Skeletal muscle tissue (tissue), 7 donors: ENCODE results near the genes PRR12, ADM5, SPIB and SYT3.

GRCh38 chr19:49561383-49561719 lies 19.0 kb downstream of the NOSIP start:
- PRO-cap, 3 experiments = no peak in any of the 3 experiments
- RAMPAGE, long total RNA = no peak
- RRBS, 2 experiments = no CpG with 5 or more reads among the region's 3 CpGs

- PRO-cap, 3 experiments = peak in 2 of 3 experiments; most common plus-strand start chr19:49591229 (in 2); most common minus-strand start chr19:49591088 (in 1)
- RAMPAGE, long total RNA = no peak
- RRBS, 2 experiments = 2% methylated on average over 9 of the region's 36 CpGs
Observed at GRCh38 chr19:49590954-49591362, at the start of gene PRR12. Gene PRR12, plus strand, starts transcription at chr19:49591182.

- PRO-cap, 3 experiments = no peak in any of the 3 experiments
- RAMPAGE, long total RNA = no peak
- RRBS, 2 experiments = no CpG with 5 or more reads among the region's 17 CpGs
Observed at GRCh38 chr19:49592295-49592680, 1.3 kb downstream of the PRR12 start.

GRCh38 chr19:49635312-49636543 lies 4.2 kb downstream of the RRAS start:
- PRO-cap, 3 experiments = no peak in any of the 3 experiments
- RAMPAGE, long total RNA = no peak
- RRBS, 2 experiments = no CpG with 5 or more reads among the region's 36 CpGs

DNA sequence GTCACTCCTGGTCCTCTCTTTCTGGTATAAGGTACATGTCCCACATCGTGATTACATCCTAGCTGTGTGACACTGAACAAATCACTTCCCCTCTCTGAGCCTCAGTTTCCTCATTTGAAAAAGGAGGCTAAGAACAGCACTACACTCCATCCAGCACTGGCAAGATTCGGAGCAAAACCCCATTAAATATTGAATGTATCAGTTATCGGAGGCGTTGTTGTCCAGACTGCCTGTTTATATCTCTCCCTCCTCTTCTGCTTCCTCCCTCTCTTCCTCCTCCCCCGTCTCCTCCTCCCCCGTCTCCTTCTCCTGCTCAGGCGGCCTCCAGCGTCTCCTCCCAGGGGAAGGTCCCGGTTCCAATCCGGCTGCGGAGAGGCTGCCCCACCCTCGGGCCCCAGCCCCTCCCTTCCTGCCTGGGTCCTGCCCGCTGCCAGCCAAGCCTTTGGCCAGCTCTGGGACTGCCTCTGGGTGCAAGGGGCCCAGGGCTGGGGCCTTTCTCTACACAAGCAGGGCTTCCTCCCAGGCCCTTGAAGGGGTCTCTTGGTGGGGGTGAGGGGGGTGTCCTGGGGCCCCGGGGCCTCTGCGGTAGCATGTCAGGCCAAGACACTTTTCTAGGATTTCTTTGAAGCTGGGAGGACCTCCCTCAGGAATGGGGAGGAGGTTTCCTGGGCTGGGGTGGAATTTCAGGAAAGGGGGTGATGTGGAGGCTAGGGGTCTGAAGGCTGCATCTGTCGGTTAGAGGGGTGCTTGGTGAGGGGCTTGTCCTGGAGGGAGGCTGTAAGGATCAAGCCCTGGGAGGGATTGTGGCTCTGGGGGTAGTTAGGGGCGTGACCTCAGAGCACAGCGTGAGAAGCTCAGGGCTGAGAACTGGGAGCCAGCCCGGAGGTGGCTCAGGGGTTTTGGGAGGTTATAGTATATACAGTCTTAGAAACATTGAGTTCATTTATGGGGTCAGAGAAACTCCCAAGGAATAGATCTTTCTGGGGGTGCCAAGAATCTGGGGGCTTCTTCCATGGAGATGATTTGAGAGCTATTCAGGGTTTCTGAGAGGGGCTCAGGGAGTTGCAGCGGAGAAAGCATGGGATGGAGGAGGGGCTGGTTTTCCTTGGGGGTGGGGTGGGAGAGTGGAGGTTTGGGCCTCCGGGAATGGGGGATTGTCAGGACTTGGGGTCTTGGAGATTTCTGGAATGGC lies 1.7 kb downstream of the RRAS start:
- PRO-cap, 3 experiments = peak in 1 of 3 experiments; most common plus-strand start position 445 of the sequence (in 1); most common minus-strand start position 289 of the sequence (in 1)
- RAMPAGE, long total RNA = no peak
- RRBS, 2 experiments = no CpG with 5 or more reads among the region's 21 CpGs

DNA sequence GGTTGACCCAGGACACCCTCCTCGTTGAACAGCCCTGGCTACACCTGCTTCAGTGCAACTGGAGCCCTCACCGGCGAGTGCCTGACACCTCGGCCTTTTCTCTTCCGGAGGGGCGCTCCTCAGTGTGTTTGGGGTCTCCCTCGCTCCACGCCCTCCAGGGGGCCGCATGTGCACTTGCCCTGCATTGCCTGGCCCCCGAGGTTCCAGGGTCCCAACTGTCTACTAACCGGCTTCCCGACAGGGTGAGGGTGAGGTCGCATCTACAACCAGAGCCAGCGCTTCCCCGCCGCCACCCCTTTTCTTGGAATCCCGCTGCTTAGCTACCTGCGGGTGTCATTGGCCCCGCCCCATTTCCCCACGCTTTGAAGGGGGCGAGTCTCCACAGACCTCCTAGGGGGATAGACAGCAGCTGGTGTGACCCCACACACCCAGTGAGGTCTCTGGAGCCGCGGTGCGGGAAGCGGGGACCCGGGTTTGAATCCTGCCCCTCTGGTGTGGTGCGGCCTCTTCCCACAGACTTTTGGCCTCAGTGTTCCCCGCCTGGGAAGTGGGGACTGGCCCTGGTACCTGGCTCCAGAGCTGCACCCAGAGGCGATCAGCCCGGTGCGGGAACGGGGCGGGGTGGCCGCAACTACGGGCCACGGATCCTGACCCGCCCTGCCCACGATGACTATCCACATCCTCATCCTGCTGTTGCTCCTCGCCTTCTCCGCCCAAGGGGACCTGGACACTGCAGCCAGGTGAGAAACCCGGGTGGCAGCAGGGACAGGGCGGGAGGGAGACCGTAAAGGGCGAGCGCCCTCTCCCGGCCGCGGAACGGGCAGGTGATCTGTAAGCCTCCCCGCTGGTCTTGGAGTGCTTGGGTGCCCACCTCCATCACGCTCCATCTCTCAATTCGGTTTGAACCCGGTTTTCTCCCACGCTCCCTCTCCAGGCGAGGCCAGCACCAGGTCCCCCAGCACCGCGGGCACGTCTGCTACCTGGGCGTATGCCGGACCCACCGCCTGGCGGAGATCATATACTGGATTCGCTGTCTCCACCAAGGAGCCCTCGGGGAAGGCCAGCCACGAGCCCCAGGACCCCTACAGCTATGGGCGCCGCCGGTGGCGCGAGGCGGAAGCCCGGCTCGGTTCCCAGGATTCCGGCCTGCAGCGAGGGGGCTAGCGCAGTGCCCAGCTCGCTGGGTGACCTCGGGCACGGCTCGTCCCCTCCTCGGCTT lies at the start of gene ADM5:
TSS of gene ADM5 (plus strand) at position 423 of the 1,219 bp plus-strand sequence.
- PRO-cap, 3 experiments = peak in 2 of 3 experiments; most common plus-strand start position 384 of the sequence (in 1); most common minus-strand start position 211 of the sequence (in 1)
- RAMPAGE, long total RNA = no peak
- RRBS, 2 experiments = 11 to 15% methylated on average over 29 to 33 of the region's 81 CpGs

GRCh38 chr19:49803427-49804018 lies 9.6 kb downstream of the FUZ start:
- PRO-cap, 3 experiments = no peak in any of the 3 experiments
- RAMPAGE, long total RNA = no peak
- RRBS, 2 experiments = 76 to 81% methylated on average over 2 of the region's 13 CpGs

DNA sequence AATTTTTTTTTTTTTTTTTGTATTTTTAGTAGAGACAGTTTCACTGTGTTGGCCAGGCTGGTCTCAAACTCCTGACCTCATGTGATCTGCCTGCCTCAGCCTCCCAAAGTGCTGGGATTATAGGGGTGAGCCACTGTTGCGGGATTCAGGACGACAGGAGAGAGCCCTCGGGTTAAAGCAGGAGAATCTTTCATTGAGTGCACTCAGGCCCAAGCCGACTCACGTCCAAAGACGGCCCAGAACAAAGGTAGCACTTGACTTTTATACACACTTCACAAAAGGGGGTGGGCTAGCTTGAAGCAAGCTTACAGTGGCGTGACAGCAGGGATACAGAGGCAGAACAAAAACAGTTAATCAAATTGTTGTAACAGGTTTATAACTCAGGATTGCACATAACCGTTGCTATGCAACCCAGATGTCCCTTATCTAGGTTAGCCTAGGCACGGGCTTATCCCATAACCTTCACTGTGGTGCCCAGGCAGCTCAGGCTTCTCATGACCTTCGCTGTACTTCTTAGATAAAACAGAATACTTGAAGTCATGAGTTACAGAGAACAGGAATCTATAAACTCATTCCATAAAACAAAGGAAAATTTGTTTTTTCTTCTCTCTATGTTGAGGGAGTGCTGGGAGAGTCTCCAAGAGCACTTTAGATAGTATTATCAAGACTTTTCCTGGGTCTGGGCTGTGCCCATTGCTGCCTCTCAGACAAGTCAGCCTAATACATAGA lies 2.1 kb downstream of the MED25 start:
- PRO-cap, 3 experiments = no peak in any of the 3 experiments
- RAMPAGE, long total RNA = no peak
- RRBS, 2 experiments = no CpG with 5 or more reads among the region's 10 CpGs

- PRO-cap, 3 experiments = no peak in any of the 3 experiments
- RAMPAGE, long total RNA = no peak
- RRBS, 2 experiments = no CpG with 5 or more reads among the region's 3 CpGs
Observed at GRCh38 chr19:49997856-49998193, 27.3 kb downstream of the VRK3 start.

- PRO-cap, 3 experiments = peak in 1 of 3 experiments; most common plus-strand start chr19:50004186 (in 1)
- RAMPAGE, long total RNA = no peak
- RRBS, 2 experiments = no CpG with 5 or more reads among the region's 4 CpGs
Observed at GRCh38 chr19:50004099-50004444, 21.1 kb downstream of the VRK3 start.

GRCh38 chr19:50005566-50005911 lies 19.6 kb downstream of the VRK3 start:
- PRO-cap, 3 experiments = no peak in any of the 3 experiments
- RAMPAGE, long total RNA = no peak
- RRBS, 2 experiments = no CpG with 5 or more reads among the region's 12 CpGs

DNA sequence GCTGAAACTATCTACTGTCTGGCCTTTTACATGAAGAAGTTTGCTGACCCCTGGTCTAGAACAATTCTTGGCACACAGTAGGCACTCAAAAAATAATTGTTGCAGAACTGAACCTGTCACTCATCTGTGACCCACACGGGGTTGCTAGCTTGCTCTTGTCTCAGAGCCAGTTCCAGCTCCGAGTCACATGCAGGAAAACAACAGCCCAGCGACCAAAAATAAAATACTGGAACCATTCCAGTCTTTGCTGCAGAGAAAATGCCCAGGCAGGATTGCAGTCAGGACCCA lies 4.8 kb upstream of the MYH14 start:
- PRO-cap, 3 experiments = no peak in any of the 3 experiments
- RAMPAGE, long total RNA = no peak
- RRBS, 2 experiments = no CpG with 5 or more reads among the region's 3 CpGs

DNA sequence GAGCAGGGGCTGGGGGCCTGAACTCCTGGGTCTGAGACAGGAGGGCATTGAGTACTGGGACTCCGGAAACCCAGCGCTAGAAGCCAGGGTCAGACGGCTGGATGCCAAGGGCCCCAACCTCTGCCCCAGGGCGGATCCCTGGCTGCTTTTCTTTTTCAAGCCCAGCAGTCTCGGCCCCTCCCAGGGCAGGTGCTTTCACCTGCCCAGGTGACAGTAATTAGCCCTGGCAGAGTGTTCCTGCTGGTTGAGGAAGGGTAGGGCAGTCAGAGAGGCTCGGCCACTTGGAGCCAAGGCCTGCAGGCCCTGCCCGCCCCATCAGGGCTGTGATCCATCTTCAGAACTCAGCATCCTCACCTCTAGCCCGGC lies 2.4 kb downstream of the MYH14 start:
- PRO-cap, 3 experiments = no peak in any of the 3 experiments
- RAMPAGE, long total RNA = no peak
- RRBS, 2 experiments = 23 to 26% methylated on average over 1 of the region's 8 CpGs

GRCh38 chr19:50272382-50272978 lies 56.7 kb downstream of the KCNC3 start:
- PRO-cap, 3 experiments = no peak in any of the 3 experiments
- RAMPAGE, long total RNA = no peak
- RRBS, 2 experiments = no CpG with 5 or more reads among the region's 13 CpGs

- PRO-cap, 3 experiments = no peak in any of the 3 experiments
- RAMPAGE, long total RNA = no peak
- RRBS, 2 experiments = 79 to 80% methylated on average over 13 of the region's 31 CpGs
Observed at GRCh38 chr19:50322101-50323106, 6.8 kb downstream of the KCNC3 start.

DNA sequence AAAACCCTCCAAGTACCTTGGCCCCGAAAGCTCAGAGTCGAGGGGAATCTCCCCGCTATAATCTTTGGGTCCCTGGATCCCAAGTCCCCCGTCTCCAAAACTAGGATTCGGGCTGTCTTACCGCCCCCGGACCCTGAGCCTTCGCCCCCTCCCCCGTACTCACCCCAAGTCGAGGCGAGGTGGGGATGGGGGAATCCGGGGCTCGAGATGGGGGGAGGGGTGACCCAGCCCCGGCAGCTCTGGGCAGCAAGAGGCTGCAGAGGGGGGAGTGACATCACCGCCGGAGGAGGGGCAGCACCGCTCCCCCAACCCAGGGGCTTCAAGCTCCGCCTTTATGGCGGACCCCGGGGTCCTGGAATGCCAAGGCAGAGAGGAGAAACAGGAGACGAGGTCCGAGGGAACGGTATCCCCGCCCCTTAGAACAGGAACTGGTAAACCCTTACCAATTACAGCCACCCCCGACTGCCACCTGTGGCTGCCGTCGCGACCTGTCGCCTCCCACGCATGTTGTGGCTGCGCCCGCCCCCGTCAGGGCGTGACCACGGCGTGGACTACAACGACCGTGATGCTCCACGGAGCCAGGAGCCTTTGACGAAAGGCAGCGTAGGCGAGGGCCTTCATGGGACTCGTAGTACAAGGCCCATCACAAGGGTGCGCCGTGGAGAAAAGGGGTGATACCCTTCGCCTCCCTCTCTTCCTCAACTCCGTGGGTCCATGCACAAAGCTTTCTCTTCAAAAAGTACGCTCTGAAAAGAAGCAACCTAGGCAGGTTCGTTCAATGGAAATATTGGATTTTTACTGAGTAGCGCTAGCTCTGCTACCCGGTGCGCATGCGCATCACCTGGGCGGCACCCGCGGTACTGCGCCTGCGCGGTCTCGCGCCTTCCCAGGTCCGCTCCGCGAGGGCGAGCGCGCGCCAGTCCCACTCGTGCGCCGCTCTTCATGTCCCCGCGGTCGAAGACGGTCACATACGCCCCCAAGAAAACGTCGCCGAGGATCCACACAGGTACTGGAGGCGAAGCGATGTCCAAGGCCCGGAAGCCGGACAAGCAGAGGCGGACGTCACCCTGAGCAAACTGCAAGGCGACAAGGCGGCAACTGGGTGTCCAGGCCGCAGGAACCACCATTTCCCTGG lies 4.2 kb upstream of the KCNC3 start:
- PRO-cap, 3 experiments = peak in 3 of 3 experiments; most common plus-strand start position 889 of the sequence (in 3); most common minus-strand start position 511 of the sequence (in 1)
- RAMPAGE, long total RNA = no peak
- RRBS, 2 experiments = 3 to 5% methylated on average over 16 to 17 of the region's 88 CpGs

DNA sequence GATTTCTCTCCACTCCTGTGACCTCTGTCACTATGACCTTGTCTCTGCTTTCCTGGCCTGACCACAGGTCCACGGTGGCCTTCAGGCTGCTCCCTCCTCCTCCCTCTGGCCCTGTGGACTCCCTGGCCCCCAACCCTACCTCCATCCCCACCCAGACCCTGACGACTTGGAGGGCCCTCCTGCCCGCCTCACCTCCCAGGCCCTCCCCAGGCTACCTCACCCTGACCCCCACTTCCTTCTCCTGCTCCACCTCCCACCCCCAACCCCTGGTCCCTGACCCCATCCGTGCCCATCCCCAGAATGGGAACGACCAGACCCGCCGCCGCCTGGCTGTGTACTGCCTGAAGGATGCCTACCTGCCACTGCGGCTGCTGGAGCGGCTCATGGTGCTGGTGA lies 12.1 kb upstream of the SPIB start:
- PRO-cap, 3 experiments = no peak in any of the 3 experiments
- RAMPAGE, long total RNA = no peak
- RRBS, 2 experiments = no CpG with 5 or more reads among the region's 10 CpGs

DNA sequence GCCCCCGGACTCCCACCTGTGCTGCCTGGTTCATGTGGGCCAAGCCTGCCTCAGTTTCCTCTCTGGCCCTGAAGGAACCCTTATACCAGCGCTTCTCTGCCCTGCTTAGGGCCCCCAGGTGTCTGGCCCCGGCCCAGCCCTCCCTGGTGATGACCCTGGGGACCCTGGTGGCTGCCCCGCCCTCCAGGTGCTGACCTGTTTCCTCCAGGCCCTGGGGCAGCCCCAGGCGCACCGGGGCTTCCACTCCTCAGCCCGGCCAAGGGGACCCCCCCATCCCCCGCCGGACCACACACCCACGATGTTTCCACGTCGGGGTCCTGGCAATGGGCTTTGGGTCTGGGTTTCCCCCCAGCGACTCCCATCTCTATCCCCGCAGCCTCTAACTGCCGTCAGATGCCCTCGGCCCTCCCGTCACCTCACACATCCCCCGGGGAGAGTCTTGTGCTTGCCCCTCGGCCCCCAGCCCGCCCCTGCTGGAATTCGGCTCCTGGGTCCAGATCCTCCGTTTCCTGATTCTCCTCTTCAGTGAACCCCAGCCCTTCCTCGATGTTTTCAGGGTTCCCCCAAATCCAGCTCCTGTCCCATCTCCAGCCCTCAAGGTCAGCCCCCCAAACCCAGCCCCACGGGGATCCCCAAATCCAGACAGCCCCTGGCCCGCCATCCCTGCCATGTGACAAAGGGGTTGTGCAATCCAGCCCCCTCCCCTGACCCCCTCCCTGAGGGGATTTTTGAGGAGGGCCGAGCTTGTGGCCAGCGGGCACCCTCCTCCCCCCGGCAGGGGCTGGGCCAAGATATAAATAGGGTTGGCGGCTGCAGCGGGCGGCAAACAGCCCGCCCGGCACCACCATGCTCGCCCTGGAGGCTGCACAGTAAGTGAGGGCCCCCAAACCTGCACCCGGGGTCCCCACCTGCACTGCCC lies at the start of gene SPIB:
TSS of gene SPIB (plus strand) at position 822 of the 919 bp plus-strand sequence.
- PRO-cap, 3 experiments = no peak in any of the 3 experiments
- RAMPAGE, long total RNA = no peak
- RRBS, 2 experiments = 14 to 15% methylated on average over 12 of the region's 35 CpGs

DNA sequence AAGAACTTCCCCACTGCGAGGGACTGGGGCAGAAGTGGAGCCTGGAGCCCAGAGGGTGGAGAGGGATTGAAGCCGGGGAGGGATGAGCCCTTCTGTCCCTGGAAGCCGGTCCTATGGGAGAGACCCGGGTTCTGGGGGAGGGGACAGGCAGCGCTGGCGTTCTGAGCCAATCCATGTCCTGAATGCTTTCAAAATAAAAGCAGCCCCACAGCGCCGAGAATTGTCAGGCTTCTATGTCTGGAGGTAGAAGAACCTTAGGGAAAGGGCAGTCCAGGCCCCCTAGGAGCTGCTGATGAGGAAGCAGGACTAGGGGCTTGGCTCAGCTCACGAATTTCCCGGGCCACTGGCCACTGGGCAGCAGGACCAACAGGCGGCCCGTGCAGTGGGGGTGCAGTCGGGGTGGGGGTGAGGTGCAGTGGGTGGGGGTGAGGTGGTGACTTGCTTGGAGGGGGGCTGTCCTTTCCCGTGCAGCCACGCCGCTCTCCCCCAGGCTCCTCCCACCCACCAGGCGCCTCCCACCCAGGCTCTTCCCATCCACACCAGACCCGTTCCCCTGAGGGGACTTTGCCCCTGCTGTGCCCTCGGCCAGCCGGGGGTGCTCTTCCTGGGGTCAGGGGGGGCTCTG lies 12.3 kb downstream of the LRRC4B start:
- PRO-cap, 3 experiments = no peak in any of the 3 experiments
- RAMPAGE, long total RNA = no peak
- RRBS, 2 experiments = no CpG with 5 or more reads among the region's 20 CpGs

GRCh38 chr19:50639544-50640265 lies at the start of gene SYT3:
Gene SYT3, minus strand, starts transcription at chr19:50639881.
- PRO-cap, 3 experiments = no peak in any of the 3 experiments
- RAMPAGE, long total RNA = no peak
- RRBS, 2 experiments = 5 to 7% methylated on average over 30 to 34 of the region's 55 CpGs